ENCODE measurements around a stretch of chr2.

DNA sequence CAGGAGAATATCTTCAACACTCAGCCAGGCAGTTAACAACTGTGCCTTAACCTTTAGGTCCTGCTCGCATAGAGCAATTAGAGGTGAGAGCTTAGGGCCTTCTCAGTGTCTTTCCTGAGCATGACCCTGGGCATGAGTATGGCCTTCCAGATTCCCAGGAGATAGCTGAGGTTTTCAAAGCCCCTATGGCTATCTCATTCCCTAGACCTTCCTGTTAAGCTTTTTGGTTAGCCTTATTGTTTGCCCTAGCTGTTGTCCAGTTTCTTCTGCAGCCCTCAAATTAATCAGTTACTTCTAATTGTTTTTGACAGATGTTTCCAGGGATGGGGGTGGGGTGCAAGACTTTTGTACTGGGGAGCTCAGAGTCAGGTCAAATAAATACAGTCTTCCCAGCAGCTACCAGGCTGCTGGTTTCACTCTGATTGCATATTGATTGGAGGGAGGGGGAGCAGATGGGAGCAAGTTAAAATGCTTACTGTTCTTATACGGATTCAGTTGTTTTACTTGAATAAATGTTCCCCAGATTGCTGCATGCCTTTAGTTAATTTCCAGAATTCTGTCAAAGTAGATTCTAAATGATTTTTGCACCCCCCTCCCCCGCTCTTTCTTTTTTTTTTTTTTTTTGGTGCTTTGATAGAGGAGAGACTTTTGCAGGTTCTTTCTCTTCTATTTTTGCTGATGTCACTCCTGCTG, 23.2 kb downstream of the PDK1 start:
- PRO-cap, result no peak

DNA sequence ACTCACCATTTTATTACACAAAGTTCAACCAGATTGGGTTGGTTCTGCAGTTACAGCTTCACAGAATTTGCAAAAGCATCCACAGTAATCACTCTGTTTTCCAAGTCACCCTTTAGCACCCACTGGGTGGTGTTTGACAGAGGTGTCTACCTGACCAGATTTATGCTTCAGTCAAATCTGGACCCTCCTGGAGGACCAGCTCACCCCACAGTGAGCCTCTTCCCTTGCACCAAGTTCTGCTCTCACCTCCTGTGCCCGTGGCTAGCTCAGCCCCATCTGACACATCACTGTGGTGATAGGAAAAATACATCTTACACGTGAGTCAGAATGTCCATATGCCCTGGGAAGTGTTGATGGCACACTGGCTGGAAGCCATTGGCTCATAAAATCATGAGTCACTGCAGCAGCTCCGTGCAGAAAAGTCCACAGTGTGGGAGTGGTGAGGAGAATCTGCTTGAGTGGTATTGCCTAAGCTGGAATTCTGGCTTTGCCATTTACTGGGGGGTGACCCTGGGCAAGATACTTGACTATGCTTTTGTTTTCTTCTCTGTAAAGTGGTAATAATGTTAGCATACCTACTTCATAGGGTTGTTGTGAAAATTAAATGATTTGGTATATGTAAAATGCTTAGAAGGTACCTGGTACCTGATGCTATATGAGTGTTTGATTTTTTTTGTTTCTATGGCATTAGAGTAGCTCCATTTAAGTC, 42.6 kb upstream of the RAPGEF4 start:
- PRO-cap, result no peak

GRCh38 chr2:172847579-172848034, 112.0 kb downstream of the RAPGEF4 start:
- PRO-cap, result no peak

- PRO-cap, result no peak
These were observed 150.1 kb upstream of the MAP3K20 start for GRCh38 chr2:172925279-172926187.

- PRO-cap, result no peak
These were observed 146.9 kb upstream of the MAP3K20 start for GRCh38 chr2:172928765-172929179.

DNA sequence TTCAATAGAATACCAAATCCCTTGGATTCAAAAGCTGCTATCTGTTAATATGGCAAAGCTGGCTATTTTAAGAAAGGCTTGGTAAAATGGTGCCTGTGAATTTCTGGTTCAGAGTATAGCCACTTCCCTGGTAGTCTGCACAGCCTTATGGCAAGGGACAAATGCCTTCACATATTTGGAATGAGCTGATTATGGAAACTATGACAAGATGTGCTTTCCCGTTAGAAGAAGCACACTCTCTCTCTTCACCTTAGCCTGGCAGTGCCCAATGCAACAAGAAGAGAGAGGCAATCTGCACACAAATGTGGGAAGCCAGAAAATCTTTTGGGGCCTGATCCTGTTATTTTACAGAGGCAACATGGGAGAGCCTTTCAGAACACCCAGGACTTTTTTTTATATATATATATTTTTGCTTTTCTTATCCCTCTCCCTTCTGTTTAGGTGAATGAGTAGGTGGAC, 47.5 kb upstream of the MAP3K20 start:
- PRO-cap, result no peak

- PRO-cap, result no peak
These were observed 129.6 kb downstream of the MAP3K20 start for GRCh38 chr2:173205245-173205602.

- PRO-cap, result no peak
These were observed 97.9 kb downstream of the SP3 start for GRCh38 chr2:173867205-173867759.

DNA sequence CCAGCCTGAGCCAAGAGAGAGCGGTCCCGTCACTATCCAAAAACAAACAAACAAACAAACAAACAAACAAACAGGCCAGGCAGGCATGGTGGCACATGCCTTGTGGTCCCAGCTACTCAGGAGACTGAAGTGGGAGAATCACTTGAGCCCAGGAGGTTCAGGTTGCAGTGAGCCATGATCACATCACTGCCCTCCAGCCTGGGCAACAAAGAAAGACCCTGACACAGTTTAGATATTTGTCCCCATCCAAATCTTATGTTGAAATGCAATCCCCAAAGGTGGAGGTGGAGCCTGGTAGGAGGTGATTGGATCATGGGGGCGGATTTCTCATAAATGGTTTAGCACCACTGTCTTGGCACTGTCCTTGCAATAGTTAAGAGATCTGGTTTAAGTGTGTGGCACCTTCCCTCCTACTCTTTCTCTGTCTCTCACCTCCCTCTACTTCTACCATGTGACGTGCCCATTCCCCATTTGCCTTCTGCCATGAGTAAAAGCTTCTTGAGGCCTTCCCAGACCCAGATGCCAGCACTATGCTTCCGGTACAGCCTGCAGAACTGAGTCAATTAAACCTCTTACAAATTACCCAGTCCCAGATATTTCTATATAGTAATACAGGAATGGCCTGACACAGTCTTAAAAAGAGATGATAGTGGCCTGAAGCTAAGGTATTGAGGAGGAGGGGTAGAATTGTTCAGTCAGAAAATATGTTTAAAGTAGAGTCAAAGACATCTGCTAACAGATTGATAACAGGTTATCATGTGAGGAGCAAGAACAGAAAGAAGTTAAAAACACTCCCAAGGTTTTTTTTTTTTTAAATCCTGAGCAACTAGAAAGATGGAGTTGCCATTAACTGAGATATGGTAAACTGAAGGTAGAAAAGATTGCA, 43.4 kb downstream of the SP3 start:
- PRO-cap, result no peak

- PRO-cap, result no peak
These were observed 36.1 kb downstream of the SP3 start for GRCh38 chr2:173928848-173929607.

- PRO-cap, result no peak
These were observed 29.3 kb downstream of the SP3 start for GRCh38 chr2:173935480-173936576.

DNA sequence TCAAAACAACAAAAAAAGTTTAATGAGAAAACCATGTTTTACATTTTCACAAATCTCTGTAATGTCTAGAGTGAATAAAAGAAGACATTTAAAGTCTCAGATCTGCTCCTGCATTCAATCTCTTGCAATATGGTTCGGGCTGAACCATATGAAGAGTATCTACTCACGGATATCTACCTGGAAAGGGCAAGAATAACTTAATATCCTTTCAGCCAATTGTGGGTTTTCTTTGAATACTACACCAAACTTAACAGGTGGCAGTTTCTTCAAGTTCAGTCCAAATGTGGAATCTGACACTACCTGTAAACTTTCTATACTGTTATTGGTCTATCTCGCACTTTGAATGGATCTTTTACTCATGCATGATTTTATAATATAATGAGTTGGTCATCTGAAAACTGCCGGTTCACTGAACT, 13.7 kb downstream of the SP3 start:
- PRO-cap, result no peak

DNA sequence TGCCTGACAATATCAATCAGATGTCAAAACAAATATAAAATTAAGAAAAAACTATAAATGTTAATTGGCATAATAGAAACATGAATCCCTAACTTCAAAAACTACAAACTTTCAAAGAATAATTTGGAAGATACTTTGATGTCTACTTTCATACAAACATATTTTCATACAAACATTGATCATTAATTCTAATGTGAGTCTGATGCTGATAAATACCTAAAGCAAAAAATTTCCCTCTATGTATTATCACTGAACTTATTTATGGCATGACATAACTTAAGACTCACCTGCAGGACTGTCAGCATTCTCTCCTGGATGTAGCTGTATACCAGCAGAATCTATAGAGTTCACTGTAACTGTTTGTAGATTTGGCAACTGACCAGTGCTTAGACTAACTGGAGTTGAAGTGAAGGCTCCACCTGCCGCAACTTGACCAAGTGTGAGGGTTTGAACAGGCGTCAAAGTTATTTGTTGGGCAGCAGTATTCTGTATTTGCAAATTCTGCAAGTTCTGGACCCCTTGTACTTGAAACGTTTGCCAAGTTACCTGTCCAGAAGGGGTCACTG, 10.5 kb downstream of the SP3 start:
- PRO-cap, result no peak

- PRO-cap, result no peak
These were observed 127.2 kb downstream of the OLA1 start for GRCh38 chr2:174120978-174121700.

- PRO-cap, result no peak
These were observed 15.6 kb downstream of the SP9 start for GRCh38 chr2:174350403-174350796.

GRCh38 chr2:174399647-174400119, 4.2 kb downstream of the SCRN3 start:
- PRO-cap, result no peak

DNA sequence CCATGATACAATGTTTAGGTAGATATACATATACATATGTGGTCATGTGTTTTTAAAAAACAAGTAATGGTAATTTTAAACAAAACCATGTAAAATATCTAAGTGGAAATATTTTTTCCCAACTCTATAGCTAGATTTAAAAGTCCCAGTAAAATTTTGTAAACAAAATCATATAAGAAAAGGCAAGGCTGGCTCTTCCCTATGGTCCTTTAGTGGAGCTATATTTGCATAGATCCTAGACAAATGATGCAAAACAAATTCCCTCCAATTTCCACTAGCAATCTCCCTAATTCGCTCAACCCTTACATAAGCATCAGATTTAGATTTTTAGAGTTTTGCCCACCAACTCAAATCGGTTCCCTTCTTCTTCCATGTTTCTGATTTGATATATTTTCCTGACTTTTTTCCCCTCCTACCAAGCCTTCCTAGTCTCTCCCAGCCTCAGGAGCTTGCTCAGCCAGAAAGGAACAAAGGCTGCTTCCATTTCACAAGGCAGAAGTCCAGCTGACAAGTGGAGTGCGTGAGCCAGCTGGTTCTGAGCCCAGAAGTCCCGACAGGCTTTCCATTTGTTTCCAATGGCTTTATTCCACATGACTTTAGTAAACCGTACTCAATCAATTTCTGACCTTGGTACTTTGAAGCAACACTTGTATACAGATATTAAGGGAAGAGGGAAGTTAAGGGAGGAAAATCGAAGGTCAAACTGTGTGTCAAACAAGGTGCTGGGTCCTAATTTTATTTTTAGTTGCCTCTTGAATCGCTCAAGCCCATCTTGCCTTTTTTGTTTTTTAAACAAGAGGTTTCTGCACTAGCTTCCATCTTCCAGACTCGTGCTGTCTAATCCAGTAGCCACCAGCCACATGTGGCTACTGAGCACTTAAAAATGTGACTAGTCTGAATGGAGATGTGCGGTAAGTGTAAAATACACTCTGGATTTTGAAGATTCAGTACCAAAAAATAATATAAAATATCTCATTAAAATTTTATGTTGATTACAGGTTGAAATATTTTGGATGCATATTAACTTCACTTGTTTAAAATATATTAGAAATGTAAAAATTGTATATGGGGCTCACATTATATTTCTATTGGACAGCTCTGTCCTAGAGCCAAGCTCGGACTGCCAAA, 36.3 kb downstream of the WIPF1 start:
- PRO-cap, result no peak

DNA sequence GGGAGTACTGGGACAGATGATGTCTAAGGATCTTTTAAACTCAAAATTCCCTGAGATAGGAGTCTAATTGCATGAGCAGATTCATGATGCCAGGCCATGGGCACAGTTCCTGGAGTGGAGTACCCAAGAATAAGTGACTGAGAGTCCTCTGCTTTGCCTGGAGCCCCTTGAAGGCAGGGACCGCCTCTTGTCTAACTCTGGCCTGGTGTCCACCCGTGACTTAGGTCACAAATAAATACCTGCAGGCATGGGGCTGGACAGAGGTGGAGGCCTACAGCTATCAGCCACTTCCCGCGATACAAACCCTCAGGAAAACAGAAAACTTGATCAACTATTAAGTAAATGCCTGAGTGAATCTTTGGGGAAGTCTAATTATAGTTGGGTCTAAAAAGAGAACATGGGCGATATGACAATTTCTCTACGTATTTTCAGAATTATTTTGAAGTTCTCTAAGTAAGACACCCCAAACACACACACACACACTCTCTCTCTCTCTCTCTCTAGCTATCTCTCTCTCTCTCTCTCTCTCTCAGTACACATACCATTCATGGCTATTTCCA, 1.8 kb upstream of the WIPF1 start:
- PRO-cap, result bidirectional peak, plus-strand start at position 442 of the sequence, minus-strand start at position 300 of the sequence

DNA sequence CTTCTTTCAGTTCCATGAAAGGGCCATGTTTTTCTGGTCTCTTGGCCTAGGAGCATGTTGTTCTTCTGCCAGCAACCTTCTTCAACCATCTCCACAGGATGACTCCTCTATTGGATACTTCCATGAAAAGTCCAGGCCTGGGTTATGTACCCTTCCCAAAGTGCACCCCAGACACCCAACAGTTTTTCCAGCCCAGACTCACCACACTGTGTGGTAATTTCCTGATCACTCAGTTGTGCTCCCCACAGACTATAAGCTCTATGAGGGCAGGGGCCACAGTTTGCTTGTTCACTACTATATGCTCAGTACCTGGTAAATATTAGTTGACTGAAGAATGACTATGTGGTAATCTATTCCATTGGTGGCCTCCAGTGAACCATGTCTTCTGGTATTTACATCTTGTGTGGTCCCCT, 58.0 kb upstream of the WIPF1 start:
- PRO-cap, result no peak

DNA sequence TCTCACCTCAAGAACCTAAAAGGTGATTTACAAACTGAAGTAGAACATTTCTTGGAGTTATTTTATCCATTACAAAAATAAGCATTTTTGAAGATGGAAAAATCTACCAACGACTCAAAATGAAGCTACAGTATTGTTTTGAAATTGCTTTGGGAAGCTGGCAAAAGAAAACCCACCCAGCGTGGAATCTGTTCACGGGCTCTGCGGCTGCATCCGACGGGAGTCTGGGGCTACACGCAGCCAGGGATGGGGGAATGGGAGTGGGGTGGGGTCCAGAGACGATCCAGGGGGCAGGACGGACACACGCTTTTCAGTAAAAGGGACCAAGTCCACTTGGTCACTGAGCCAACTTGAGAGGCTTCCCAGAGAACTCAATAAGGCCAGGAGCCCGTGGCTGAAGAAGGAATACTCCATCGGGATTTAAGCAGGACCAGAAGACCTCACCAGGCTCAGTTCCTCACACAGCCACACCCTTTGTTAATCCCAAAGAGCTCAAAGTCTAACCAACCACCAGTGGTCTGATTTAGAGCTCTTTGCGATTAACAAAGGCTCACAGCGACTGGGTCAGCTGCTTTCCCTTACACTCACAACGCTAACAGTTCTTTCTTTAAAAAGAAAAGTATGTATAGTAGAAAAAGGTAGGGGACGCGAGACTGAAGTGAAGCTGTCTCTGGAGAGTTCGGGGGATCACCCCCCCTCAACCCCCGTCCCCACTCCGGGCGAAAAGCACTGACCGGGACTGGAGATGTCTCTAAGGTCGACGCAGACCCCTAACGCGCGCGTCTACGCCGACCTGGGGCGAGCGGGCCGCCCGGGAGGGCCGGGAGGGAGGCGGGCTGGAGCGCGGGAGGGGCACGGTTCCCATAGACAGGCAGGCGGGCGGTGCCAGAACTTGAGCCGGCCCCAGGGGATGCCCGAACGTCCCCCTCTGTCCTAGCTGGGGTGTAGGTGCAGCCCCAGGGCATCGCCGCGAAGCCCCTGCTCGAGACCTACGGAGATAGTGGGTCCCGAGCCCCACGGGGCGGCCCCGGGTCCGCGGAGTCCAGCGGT, 82.5 kb downstream of the CHRNA1 start:
- PRO-cap, result bidirectional peak, plus-strand start at position 895 of the sequence, minus-strand start at position 597 of the sequence

Measured in pulmonary lymph node (tissue), 1 donor.